Neural cell (in vitro differentiated cells): ENCODE results near the gene ZNF397.

DNA sequence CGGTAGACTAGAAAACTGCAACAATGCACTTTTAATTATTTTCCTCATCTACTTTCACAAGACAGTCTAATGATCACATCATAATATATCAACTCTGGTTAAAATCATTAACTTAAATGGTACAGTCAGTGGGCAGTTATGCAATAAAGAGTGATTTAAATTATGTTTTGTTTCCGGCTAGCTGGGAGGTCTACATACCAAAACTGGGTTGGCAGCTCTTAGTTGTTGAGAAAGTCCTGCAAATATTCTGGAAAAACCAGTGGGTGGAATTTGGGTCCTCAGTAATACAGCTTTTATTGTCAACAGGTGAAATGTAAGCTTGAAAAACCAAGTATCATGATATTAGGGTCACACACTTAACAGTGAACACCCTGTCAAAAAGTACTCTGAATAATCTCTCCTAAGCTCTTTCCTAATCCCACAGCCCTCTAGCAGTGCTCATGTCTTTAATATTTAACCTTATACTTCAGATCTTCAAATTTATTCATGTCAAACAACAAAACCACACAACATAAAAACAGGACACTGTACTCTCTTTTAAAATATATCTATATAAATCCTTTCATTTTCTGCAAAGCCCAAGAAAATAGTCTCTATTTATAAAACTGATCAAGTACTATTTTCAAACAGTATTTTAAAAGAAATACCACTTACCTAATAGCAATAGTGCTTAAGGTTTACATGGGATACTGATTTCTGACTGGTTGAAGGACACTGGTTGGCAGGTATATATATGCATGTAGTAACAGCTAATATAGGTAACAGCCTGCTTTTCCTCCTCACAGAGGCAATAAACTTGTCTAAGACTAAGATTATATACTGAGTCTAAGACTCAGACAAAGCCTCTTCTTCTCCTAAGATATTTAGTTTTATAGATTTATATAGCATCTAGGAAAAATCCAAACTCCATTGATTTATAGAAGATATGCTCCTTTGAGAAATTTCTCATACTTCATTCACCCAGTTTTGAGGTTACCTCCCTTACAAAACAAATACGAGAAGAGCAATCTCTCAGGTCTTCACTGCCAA, 103.8 kb downstream of the GAREM1 start:
- RAMPAGE, long total RNA: no peak

GRCh38 chr18:32378596-32379276, 91.9 kb downstream of the GAREM1 start:
- RAMPAGE, long total RNA: no peak

DNA sequence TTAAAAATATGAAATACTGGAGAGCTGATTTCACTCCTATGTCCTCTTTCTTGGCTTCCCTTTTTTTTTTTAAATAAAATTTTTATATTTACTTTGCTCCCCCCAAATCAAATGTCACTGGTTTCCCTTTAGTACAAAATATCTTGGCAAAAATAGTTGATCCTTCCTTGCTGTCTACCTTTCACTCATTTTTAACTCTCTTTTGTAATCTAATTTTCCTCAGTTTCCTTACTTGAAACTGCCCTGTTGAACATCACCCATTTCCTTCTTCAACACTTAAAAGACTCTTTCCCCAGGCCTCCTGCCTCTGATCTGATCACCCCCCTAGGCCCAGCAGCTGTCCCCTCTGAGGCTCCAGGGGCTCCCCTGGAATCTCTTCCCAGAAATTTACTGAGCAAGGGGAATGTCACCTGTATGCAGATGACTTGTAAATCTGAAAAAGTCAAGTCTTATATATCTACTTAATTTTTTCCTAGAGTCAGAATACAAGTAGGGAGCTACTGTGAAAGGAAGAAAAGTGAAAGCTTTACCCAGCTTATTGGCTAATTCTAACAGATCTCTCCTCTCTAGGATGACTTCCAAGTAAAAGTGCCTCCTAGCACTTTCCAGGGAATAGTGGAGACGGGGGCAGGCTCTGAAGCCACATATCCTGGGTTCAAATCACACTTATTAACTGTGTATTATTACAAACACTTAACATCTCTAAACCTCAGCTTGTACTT, 85.4 kb downstream of the GAREM1 start:
- RAMPAGE, long total RNA: no peak

GRCh38 chr18:32468674-32469157, 2.0 kb downstream of the GAREM1 start:
- RAMPAGE, long total RNA: no peak

GRCh38 chr18:32772431-32772828, 393 bp downstream of the KLHL14 start:
- RAMPAGE, long total RNA: no peak

DNA sequence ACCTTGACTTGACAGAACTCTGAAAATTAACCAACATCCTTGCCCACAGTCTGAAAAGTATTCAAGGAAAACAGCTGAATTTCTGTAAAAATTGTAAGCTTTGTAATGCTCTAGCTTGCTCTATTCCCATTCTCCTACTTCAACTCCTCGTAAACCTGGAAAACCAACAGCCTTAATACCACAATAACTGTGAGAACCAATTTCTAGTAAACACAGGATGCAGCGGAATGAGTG, 241.1 kb upstream of the KLHL14 start:
- RAMPAGE, long total RNA: no peak

DNA sequence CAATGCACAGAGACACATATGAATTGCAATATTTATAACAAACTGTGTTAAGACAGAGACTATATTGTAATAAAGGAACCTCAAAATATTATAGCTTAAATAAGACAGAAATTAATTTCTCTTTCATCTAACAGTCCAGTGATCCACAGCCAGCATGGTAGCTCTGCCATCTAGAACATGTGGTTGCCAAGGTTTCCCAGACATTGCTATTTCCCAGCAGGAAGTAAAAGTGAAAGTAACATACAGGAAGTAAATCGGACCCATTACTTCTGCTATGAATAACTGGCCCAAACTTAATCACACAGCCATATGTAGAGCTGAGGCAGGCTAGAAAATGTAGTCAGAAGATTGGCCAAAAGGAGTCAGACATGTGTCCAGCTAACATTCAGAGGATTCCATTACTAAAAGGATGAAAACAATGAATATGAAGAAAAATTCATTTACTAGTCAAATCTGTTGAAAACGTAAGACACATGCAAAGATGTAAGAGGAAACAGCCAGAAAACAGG, 71.0 kb downstream of the NOL4 start:
- RAMPAGE, long total RNA: no peak

DNA sequence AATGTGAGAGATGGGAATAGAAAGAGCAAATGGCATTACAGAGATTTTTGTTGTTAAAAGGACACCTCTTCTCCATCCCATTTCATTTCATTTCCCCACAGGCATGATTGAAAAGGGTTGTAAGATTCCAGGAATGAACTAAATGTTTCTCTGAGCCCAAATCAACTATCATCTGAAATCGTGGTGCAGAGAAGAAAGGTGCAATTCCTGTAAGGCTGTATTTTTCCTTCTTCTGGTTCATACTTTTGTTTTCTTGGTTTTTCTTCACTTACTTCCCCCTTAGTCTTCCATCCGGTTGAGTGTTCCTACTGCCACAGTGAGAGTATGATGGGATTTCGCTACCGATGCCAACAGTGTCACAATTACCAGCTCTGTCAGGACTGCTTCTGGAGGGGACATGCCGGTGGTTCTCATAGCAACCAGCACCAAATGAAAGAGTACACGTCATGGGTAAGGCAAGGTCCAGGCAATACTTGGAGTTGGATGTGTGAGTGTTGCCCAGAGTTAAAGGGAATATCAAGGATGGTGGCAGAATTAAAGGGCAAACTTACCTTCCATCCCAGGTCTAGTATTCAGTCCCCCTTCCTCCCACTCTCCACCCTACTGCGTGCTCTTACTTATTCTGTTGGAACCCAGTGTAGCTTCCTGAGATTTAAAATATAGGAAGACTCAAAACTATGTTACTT, 107.9 kb downstream of the DTNA start:
- RAMPAGE, long total RNA: no peak

- RAMPAGE, long total RNA: no peak
Observed at GRCh38 chr18:34957102-34957314, 84.2 kb upstream of the MAPRE2 start.

DNA sequence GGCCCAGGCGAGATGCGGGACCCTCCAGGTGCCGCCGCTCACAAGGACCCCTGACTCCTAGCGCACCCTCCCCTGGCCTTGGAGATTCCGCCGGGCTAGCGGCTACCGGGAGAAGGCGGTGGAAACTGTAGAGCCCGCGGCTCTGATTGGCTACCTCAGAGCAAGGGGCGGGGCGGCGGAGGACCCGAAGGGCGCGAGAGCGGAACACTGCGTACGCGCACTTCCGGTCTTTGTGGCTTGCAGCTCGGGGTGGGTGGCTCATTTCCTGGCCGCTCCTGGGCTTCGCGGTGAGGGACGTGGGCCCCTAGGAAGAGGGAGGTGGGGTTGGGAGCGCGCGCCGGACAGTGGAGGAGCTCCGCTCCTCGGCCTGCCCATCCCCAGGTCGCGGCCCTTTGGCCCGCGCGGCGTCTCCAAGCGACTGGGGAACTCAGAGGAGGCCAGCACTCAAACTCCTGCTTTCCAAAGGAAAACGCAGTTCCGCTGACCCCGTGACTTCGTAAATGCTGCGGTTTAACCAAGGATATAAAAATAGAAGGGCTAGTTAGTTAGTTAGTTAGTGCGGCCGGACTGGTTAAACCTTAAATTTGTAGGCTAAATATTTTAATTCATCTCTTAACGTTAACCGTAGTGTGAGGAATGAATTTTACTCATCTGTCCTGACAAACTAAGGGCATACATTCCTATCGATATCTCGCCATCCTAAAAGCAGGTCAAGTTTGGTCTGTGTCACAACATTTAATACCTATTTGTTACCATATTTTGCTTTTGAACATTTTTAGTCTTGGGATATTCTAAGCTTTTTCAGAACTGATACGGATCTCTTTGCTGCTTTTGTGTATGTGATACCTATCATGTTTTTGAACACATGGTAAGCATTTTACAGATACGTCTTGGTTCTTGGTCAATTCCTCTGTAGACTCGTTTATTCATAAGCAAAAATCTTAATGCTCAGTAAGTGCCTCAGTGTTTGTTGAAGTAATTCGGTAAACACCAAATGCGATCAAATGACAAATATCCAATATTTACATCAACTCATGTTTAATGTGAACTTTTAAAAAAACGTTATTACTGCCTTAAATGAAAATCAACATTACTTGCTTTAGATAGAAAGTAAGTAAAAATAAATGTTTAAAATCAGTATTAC, at the start of gene ZNF397:
ZNF397 (plus strand) TSS at position 212 of the 1,144 bp plus-strand sequence.
- RAMPAGE, long total RNA: start-site peak on the plus strand centred at position 240 of the sequence, 57 bp wide, 1,174 and 1,269 reads in 2 replicates

DNA sequence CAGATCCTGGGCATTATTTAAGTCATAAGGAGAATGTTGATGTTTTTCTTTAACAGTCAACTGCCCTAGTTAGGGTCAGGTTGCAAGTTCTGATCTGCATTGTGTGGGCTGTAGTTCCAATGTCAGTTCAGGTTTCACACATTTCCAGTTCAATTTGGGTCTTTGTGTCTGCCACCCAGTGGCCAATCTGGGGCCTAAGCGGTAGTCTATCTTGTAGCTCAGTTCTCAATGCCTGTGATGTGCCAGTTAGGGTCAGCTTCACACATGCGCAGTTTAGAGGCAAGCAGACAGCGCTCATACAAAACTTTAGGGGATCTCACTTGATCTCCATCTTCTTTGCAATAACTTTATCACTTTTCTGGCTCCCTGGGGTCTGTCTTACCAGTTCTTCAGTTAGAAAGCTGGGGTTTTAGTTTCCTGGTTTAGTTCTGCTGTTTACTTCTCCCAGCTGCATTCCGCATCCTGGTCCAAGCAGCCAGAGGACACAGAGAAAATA, 10.9 kb upstream of the ZNF24 start:
- RAMPAGE, long total RNA: no peak

DNA sequence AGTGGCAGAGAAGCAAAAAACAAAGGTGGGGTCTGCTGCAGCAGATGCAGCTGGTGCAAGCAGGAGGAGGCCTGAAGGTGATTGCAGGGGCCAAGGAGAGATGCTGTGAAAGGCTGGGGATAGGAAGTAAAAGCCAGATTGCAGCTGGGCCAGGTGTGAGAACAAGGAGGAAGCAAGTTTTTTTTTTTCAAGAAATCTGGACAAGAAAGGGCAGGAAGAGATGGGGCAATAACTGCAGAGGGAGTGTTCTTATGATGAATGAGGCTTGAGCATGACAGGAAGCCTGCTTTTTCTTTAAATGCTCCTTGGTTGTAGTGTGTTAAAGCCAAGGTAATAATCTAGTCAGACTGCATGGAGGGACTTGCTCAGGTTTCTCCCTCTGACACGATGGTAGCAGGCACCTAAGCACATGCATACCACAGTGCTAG, 35.4 kb upstream of the ZNF396 start:
- RAMPAGE, long total RNA: no peak

DNA sequence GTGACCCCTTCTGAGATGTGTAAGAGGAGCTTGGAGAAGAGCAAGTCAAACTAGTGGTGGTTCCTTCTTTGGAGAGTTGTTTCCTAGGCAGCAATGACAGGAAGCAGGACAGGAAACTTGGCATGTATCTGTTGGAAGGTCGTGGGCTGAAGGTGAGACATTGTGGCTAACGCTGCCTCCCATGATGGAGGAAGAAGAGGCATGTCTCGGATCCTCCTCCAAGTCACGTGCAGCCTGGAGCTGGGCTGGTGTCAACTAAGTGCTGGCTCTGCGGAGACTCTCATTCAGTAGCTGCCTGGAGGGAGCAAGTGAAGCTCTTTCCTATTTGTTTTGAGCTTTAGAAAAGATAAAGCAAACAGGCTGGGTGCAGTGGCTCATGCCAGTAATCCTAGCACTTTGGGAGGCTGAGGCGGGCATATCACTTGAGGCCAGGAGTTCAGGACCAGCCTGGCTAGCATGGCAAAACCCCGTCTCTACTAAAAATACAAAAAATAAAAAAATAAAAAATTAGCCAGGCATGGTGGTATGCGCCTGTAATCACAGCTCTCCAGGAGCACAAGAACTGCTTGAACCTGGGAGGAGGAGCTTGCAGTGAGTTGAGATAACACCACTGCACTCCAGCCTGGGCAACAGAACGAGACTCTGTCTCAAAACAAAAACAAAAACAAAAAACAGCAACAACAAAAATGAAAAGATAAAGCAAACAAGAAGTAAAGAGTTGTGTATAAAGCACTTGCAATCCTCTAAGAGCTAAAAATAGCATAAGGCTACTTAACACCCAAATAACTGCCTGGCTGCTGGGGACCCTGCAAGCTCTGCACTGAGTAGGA, 28.2 kb upstream of the INO80C start:
- RAMPAGE, long total RNA: no peak

- RAMPAGE, long total RNA: no peak
Observed at GRCh38 chr18:35692923-35693912, 111.7 kb downstream of the GALNT1 start.

- RAMPAGE, long total RNA: no peak
Observed at GRCh38 chr18:35830666-35830948, 141.9 kb upstream of the C18orf21 start.

DNA sequence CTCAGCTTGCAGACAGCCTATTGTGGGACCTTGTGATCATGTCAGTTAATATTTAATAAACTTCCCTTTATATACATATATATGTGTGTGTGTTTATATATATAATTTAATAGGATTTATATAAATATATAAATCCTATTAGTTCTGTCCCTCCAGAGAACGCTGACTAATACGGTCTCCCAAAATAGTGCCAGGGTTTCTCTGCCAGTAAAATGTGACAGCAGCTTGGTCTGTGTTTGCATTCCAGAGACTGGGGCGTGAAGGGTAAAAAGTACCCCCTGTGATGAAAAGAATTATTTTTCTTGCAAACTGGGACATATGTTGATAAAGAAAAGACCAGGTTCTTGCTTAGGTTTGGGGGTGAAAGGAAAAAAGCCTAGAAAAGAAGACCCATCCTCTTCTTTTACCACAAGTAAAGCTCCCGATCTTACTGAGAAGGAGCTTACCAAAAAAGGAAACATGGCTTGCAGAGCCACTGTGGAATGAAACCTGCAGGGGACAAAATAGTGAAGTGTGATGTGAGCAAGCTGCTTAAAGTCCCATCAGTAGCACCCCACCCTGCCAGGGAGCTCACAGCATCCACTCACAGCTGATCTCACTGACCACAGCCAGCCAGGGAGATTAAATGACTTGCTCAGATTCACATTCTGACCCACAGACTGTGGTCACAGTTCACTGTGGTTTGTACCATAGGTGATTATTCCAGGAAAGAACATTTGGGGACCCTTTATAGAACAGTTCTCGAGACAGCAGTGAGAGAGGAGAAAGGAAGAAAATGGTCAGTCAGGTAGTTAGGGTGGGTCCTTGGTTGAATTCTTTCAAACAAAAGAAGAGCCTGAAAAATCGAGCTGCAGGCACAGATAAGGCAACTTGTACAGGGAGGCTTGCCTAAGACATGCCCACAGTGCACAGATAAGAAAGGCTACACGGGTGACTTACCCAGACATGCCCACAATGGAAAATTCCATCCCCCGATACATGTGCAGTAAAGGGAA, 110.8 kb upstream of the C18orf21 start:
- RAMPAGE, long total RNA: no peak

DNA sequence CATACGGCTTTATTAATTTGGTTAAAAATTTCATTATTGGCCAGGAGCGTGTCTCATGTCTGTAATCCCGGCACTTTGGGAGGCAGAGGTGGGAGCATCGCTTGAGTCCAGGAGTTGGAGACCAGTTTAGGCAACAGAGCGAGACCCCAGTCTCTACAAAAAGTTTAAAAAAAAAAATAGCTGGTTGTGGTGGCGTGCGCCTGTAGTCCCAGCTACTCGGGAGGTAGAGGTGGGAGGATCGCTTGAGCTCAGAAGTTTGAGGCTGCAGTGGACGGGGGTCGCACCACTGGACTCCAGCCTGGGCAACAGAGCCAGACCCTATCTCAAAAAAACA, 1.1 kb downstream of the ELP2 start:
- RAMPAGE, long total RNA: no peak

DNA sequence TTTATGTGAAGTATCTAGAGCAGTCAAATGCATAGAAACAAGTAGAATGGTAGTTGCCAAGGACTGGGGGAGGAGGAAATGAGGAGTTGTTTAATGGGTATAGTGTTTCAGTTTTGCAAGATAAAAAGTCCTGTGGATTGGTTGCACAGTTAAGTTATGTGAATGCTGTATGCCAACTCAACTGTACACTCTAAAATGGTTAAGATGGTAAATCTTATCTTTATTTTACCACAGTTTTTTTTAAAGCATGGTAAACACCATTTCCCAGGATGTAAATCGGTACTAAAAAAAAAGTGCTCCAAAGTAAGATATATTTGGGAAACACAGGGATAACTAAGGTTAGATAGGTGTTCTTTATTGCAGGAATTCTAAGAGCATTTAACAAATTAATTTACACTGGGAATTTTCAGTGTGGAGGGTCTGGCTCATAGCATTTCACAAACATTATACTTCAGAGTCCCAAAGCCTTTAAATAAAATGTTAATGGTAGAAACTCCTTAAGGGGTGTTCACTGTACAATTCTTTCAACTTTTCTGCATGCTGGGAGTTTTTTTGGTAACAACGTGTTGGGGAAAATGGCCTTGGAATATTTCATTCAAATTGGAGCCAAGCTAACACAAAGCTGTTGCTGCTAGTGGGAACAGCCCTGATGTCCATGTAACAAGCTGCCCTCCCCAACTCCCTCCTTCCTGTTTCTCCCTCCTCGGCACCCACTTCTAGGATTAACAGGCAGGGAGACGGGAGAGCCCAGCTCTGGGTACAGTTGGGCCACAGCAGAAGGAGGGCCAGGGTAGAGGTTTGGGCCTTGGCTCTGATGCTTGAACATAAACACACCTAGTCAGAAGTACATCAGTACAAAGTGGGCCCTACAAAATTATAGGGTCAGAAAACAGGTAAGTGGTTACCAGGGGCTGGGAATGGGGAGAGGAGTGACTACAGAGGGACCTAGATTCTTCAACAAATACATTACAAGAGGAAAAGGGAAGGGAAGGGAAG, 9.6 kb upstream of the MOCOS start:
- RAMPAGE, long total RNA: no peak

- RAMPAGE, long total RNA: no peak
Observed at GRCh38 chr18:36367937-36368334, 70.4 kb downstream of the FHOD3 start.

DNA sequence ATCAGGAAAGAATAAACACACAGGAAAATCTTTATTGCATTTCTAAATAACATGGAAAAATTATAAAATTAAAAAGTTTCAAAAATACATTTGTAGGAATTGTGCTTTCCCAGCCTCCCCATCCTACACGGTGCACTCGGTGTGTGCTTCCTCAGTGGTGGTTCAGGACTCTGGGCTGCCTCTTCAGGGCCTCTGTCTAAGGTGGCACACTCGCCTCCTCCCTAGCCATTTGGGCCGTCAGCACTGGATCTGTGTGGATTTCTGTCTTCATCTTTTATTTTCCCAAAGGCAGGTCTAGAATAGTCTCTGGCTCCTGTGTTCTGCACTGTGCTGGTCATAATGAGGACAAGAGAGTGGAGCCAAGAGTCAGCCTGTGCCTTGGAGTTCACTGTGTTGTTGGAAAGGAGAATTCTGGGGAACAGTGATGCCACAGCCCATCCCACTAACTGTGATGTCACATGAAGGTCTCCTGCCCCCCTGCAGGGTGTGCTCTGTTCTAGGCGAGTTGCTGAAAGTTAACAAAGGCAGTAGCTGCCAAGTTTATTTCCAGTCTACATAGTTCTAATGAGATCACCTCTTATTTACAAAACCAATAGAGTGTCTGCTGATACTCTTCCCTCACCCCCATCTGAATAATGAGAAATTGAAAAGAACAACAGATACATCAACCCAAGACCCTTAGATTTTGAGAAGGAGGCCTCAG, 248.6 kb downstream of the TPGS2 start:
- RAMPAGE, long total RNA: no peak